Neural cell (in vitro differentiated cells): ENCODE results near the gene ASXL1.

- RAMPAGE, long total RNA, result no peak
Observed at GRCh38 chr20:31663853-31665027, 26.5 kb downstream of the COX4I2 start.

DNA sequence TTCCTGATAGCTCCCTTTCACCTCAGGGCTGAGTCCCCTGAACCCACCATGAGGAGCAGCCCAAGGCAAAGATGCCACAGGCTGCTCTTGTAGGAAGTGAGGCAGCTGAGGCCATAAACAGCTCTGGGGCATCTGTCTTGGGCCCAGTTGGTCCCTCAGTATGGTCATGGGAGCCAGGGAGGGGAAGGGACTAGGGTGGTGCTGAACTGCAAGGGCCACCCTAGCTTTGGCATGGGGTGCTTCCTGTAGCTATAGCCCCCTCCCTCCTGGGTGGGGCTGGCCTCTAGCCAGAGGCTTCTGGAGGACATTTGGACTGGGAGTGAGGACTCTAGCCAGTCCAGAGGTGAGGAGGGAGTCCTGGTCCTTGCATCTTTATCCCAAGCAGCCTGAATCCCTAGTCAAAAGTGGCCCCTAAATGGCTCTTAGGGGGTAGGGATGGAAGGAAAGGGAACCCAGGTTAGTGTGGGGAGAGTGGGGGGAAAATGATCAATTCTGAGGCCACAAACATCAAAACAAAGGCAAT, 27.4 kb downstream of the COX4I2 start:
- RAMPAGE, long total RNA, result no peak

GRCh38 chr20:31675629-31676352, 38.1 kb downstream of the COX4I2 start:
- RAMPAGE, long total RNA, result no peak

GRCh38 chr20:31698615-31699684, 23.7 kb downstream of the BCL2L1 start:
- RAMPAGE, long total RNA, result no peak

GRCh38 chr20:31716665-31717577, 5.7 kb downstream of the BCL2L1 start:
- RAMPAGE, long total RNA, result no peak

DNA sequence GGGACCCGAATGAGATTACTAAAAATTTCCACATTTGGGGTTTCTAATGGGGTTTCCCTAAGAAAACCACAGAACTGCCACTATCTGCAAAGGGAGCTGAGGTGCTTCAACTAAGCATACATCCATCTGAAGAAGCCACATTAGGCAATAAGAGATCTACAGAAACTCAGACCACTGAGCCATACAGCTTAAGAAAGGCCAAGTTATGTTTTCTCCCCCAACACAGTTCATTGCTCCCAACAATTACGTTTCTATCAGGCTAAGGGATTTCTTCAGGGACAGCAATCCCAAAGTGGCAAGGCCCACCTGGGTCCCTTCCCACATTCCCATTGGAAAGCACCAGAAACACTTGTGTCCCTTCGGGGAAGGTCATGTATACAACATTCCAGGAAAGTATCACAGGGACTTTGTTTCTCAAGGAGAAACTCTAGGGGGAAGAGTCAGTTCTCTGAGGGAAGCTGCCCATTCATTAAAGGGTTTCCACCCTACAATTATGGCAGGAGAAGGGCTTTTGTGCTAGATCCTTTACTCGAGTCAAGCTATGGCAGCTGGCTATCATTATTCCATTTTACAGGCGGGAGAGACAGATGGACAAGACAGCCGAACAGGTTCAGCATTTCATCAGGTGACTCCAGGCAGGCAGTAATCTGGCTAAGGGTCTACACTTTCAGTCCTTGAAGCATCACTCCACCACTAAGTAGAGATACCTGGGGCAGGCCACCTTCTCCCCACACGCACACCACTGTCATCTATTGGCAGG, 4.9 kb downstream of the BCL2L1 start:
- RAMPAGE, long total RNA, result no peak

GRCh38 chr20:31719213-31719587, 3.5 kb downstream of the BCL2L1 start:
- RAMPAGE, long total RNA, result no peak

GRCh38 chr20:31747518-31747966, 8.5 kb downstream of the TPX2 start:
- RAMPAGE, long total RNA, result no peak

DNA sequence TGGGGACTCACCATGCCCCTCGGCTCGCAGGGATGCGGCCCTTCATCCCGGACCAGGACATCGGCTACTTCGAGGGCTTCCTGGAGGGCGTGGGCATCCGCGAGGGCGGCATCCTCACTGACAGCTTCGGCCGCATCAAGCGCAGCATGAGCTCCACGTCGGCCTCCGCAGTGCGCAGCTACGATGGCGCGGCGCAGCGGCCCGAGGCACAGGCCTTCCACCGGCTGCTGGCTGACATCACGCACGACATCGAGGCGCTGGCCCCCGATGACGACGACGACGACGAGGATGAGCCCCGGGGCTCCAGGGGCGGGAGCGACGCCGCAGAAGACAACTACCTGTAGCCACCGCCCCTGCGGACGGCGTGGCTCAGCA, 20.7 kb downstream of the CCM2L start:
- RAMPAGE, long total RNA, result no peak

DNA sequence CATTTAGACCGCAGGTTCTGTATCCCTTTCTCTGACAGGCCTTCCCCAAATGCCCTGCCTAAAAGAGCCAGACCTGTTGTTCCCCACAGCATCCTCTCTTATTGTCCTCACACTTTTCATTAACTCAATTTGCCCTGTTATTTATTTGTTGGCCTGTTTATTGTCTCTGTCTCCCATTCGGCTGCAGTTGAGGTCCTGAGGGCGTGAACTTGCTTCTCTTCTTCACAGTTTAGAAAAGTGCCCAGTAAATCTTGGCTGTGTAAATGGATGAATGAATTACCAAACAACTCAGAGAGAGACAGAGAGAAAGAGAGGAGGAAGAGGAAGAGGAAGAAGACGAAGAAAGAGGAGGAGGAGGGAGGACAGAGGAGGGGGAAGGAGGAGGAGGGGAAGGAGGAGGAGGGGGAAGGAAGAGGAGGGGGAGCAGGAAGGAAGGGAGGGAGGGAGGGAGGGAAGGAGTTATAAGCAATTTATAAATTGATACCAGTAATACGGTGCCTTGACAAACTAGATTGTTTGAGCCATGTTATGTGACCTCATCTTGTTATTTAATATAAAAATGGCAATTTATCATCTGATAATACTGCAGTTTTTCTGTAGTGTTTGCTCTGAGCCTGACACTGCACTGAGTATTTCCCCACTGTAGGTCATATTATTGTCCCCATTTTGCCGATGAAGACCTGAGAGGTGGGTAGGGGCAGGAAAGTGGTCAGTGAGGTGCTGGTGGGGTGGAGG, 18.7 kb downstream of the HCK start:
- RAMPAGE, long total RNA, result no peak

GRCh38 chr20:32112691-32113261, 3.3 kb downstream of the TM9SF4 start:
- RAMPAGE, long total RNA, result no peak

- RAMPAGE, long total RNA, result no peak
Observed at GRCh38 chr20:32189242-32190035, 18.1 kb downstream of the PLAGL2 start.

GRCh38 chr20:32195763-32196694, 11.5 kb downstream of the PLAGL2 start:
- RAMPAGE, long total RNA, result no peak

GRCh38 chr20:32357923-32358375, at the start of gene ASXL1:
ASXL1 (plus strand) TSS chr20:32358331.
- RAMPAGE, long total RNA, result start-site peak on the minus strand at chr20:32357894-32358040, 8 and 8 reads in 2 replicates

DNA sequence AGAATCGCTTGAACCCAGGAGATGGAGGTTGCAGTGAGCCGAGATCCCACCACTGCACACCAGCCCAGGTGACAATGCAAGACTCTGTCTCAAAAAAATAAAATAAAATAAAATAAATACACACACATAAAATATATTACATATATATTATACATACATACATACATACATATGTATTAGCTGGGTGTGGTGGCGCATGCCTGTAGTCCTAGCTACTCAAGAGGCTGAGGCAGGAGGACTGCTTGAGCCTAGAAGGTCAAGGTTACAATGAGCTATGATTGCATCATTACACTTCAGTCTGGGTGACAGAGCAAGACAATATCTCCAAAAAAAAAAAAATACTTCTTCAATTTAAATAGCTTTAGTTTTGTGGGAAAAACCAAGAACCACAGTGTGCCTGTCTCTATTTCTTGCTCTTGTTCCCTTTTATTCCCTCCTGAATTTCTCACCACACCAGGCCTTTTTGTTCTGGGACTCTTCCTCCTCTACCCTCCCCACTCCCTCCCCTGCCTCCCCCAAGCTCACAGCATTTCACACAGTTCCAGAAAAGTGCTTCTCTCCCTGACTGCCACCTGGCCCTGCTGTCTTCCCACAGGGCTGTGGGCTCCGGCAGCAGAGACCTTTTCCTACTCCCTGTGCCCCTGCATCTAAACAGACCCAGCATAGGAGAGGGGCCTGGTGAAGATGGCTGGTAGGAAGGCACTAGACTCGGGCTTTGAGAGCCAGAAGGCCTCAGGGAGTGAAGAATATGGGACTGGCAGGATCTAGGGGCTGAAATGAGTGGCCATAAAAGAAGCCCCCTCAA, 1.3 kb downstream of the C20orf203 start:
- RAMPAGE, long total RNA, result no peak

GRCh38 chr20:32742401-32742928, 802 bp downstream of the COMMD7 start:
- RAMPAGE, long total RNA, result no peak

GRCh38 chr20:32796111-32797116, 23.3 kb upstream of the MAPRE1 start:
- RAMPAGE, long total RNA, result no peak

- RAMPAGE, long total RNA, result no peak
Observed at GRCh38 chr20:32851852-32852280, 6.9 kb upstream of the EFCAB8 start.

- RAMPAGE, long total RNA, result no peak
Observed at GRCh38 chr20:32857387-32858155, 1.2 kb upstream of the EFCAB8 start.

- RAMPAGE, long total RNA, result no peak
Observed at GRCh38 chr20:32859037-32859414, 303 bp downstream of the EFCAB8 start.